CMK (cell line): Measurements from ENCODE around the genes NANP and ZNF337.

GRCh38 chr20:23630530-23630867 lies 7.3 kb downstream of the CST3 start:
- RRBS, result no CpG with 5 or more reads among the region's 4 CpGs

DNA sequence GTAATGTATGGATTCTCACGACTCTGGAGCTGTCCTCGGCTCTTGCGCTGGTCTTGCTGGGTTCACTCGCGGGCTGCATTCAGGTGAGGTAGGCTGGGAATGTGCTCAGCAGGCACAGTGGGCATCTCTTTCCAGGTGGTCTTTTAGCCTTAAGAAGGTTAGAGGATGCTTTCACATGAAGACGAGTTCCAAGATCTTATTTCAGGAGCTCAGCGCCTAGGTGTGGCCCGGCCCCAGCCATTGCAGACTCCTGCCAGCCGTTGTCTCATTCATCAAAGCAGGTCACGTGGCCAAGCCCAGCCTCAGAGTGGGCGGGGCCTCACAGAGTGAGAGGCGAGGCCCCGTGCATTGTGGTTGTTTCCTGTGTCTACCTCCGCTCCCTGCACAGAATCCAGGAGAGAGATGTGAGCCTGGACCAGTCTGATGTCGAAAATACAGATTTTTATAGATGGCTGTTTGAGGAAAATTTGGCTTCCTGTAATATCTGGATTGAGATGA lies 49.2 kb upstream of the CST5 start:
- RRBS, result no CpG with 5 or more reads among the region's 15 CpGs

GRCh38 chr20:24746476-24746700 lies 202.7 kb upstream of the CST7 start:
- RRBS, result 69% methylated on average over 3 of the region's 8 CpGs

- RRBS, result 83% methylated on average over 1 of the region's 16 CpGs
Measured at GRCh38 chr20:24952272-24953283, 3.5 kb downstream of the CST7 start.

- RRBS, result no CpG with 5 or more reads among the region's 10 CpGs
Measured at GRCh38 chr20:24959522-24959940, 10.5 kb downstream of the CST7 start.

DNA sequence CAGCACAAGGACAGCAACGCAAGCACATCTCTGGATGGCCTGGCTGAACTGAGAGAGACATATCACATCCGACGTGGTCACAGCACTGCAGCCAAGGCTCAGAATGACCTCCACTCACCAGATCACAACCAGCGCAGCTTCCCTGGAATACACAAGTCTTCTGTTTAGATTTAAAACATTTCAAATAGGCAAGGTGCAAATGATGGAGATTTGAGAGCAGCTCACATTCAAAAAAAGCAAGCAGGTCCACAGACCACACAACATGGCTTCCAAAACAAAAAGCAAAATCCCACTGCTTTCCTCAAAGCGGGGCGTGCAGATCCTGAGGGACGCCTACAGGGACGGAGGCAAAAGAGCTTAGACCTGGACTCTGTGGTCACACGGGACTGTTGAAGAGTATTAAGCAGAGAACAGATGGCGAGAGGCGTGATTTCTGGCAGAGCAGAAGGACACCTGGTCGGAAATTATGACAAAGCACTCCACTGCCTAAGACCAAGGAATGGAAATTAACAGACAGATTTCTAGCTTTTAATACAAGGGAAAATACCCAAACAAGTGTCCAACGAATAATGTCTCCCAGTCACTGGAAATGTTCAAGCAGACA lies 15.3 kb downstream of the CST7 start:
- RRBS, result no CpG with 5 or more reads among the region's 13 CpGs

GRCh38 chr20:25030578-25030937 lies 27.4 kb downstream of the ACSS1 start:
- RRBS, result no CpG with 5 or more reads among the region's 8 CpGs

GRCh38 chr20:25056959-25057720 lies 799 bp downstream of the ACSS1 start:
- RRBS, result 1% methylated on average over 29 of the region's 72 CpGs

DNA sequence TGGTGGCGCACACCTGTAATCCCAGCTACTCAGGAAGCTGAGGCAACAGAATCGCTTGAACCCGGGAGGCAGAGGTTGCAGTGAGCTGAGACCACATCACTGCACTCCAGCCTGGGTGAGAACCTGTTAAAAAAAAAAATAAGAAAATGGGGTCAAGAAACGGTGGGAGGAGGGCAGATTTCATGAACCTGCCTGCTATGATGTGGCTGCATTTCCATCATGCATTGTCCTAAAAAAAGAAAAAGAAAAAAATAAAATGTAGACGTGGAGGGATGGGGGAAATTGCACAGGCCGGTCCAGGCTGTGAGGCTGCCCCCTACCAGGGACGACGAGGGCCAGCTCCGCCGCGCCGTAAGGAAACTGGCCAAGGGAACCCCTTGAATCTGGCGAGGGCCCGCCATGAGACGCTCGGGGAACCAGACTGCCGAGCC lies 431 bp upstream of the ENTPD6 start:
- RRBS, result no CpG with 5 or more reads among the region's 17 CpGs

DNA sequence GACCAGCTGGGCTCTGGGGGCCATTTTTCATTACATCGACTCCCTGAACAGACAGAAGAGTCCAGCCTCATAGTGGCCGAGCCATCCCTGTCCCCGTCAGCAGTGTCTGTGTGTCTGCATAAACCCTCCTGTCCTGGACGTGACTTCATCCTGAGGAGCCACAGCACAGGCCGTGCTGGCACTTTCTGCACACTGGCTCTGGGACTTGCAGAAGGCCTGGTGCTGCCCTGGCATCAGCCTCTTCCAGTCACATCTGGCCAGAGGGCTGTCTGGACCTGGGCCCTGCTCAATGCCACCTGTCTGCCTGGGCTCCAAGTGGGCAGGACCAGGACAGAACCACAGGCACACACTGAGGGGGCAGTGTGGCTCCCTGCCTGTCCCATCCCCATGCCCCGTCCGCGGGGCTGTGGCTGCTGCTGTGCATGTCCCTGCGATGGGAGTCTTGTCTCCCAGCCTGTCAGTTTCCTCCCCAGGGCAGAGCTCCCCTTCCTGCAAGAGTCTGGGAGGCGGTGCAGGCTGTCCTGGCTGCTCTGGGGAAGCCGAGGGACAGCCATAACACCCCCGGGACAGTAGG lies 22.3 kb upstream of the PYGB start:
- RRBS, result no CpG with 5 or more reads among the region's 12 CpGs

GRCh38 chr20:25237660-25238394 lies 10.1 kb upstream of the PYGB start:
- RRBS, result no CpG with 5 or more reads among the region's 8 CpGs

DNA sequence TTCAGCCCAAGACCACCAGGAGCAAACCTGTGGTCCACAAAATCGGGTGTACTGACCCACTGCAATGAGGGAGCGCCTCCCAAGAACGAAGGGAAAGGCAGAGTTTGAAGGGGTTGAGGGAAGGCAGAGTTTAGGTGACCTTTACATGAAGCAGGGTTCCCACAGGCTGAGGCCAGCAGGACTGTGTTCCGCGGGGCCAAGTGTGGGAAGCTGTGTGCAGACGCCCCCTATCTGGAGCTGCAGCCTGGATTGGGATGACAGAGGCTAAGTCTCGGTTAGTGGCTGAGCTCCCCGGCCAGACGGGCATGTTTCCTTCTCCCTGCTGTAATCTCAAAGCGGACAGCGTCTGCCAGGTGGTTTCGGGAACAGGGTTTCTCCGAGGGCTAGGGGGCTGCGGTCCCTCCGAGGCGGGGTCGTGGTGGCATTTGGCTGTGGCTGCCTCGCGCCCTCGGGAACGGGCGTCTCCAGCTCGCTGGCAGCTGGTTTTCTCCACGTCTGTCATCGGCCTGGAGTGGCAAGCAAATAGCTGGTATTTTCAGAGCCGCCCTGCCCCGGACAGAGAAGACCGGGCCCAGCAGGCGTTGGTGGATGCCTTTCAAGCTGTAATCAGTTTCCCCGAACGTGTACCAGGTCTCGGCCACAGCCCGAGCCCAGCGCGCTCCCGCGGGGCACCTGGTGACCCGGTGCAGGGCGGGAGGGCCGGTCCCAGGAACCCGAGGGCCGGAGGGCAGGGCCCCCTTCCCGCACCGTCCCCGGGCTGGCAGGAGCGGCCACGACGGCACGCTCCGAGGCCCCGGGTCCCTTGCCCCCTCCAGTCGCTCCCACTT lies 623 bp upstream of the PYGB start:
- RRBS, result under 1% methylated on average over 15 of the region's 52 CpGs

GRCh38 chr20:25306065-25307219 lies 58.6 kb downstream of the PYGB start:
- RRBS, result no CpG with 5 or more reads among the region's 12 CpGs

GRCh38 chr20:25319047-25319655 lies 71.3 kb downstream of the PYGB start:
- RRBS, result no CpG with 5 or more reads among the region's 8 CpGs

DNA sequence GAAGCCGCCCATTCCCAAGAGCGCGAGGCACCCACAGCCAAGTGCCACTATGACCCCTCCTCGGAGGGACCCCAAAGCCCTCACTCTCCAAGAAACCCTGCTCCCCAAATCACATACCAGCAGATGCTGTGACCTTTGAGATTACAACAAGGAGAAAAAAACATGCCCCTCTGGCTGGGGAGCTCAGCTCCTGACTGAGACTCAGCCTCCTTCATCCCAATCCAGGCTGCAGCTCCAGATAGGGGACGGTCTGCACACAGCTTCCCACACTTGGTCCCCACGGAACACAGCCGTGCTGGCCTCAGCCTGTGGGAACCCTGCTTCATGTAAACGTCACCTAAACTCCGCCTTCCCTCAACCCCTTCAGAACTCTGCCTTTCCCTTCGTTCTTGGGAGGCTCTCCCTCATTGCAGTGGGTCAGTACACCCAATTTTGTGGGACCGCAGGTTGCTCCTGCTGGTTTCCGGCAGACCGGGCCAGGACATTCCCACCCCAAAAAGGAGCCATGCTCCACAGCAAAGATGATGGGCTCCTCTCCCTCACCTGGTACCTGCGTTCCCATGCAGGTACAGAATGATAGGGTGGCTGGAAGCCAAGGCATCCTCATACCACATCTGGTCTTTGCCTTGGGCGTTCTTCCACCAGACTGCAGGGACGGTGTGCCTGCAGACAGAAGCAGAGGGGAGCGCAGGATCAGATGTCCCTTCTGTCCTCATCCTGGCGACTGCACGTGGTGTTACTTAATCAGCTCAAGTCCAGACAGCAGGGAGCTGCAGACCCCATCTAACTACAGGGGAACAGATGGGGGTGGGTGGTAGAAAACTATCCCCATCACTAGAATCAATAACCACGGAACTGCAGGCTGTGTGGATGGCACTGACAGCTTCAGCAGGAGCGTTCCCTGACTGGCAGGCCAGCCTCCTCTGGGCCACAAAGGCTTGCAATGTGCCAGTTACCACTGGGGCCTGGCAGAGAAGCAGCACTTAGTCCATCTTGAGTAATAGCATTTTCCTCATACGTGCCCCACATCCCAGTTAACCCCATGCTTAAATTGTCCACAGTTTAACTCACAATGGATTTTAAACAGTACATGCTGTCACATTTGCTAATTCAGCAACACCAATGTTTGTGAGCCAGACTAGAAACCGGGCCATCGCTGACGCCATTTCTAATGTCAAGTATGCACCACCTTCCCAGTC lies 70.6 kb downstream of the ABHD12 start:
- RRBS, result no CpG with 5 or more reads among the region's 25 CpGs

- RRBS, result no CpG with 5 or more reads among the region's 9 CpGs
Measured at GRCh38 chr20:25389191-25389630, 1.4 kb downstream of the ABHD12 start.

DNA sequence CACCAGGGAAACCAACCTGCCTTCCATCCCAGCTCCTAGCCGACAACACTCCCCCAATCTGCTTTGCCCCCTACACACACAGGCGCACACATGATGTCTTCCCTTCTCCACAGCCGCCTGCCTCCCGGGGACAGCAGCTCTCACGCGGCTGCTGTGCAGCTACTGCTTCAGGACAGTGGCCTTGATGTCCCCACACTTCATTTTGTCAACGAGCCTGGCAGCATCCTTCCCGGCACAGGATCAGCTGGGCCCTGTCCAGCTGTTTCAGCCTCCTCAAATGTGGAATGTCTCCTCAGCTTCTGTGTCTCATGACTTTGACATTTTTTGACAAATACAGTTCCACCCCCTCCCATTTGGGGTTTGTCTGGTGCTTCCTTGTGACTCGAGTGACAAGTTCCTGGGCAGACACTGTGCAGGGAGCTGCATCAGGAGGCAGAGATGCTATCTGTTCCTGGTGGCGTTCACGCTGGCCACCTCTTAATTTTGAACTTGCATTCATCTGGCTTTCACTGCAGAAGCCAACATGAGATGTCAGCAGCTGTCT lies 57.1 kb downstream of the GINS1 start:
- RRBS, result 87% methylated on average over 5 of the region's 11 CpGs

- RRBS, result 1% methylated on average over 34 of the region's 98 CpGs
Measured at GRCh38 chr20:25623367-25624343, at the start of gene NANP. Gene NANP (minus strand): TSS chr20:25624014.

- RRBS, result under 1% methylated on average over 54 of the region's 80 CpGs
Measured at GRCh38 chr20:25696418-25697255, at the start of gene ZNF337. Gene ZNF337 (minus strand): TSS chr20:25696853.

- RRBS, result no CpG with 5 or more reads among the region's 40 CpGs
Measured at GRCh38 chr20:25859537-25860229, 163.0 kb upstream of the ZNF337 start.